Measurements from ENCODE around the gene C2orf76.

GRCh38 chr2:117817305-117817821 is 2.9 kb downstream of the DDX18 start:
- RRBS, result no CpG with 5 or more reads among the region's 2 CpGs

GRCh38 chr2:117949069-117949679 is 64.7 kb downstream of the CCDC93 start:
- RRBS, result no CpG with 5 or more reads among the region's 3 CpGs

- RRBS, result no CpG with 5 or more reads among the region's 6 CpGs
These were observed 1.8 kb upstream of the CCDC93 start for GRCh38 chr2:118015652-118016071.

DNA sequence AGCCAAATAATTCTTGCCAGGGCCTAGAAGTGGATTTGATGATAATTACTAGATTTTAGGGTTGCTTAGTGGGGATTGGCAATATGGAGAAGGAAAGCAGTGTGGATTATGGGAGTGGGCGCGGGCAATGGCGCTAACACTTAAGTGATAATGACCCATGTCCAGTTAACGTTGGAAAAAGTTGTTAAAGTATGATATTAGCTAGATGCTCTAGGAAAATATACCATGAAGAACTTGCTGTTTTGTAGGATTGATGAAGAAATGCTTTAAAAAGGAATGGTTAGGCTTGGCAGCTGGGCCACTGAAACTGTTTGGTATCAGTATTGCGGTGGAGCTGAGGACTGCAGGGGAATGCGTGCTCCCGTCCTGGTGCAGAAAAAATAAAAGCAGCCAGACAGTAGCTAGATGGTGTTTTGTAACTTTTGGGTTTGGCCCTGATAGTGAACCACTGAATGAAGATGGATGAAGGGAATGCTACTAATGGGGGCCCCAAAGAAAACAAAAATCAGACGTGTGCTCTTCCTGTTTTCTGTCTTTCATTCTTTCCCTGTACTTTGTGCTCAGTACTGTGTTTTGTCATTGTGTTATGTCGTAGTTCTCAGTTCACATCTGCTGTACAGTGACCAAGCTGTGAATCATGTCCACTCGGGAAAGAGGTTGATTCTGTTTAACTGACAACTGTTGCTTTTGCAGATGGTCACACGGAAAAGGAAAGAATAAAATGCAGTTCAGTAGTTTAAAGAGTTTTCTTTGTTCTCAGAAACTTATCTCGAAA is 999 bp downstream of the INSIG2 start:
- RRBS, result no CpG with 5 or more reads among the region's 12 CpGs

GRCh38 chr2:118223966-118224954 is 136.0 kb downstream of the INSIG2 start:
- RRBS, result 3% methylated on average over 29 of the region's 80 CpGs

- RRBS, result 4% methylated on average over 15 of the region's 33 CpGs
These were observed 73.1 kb downstream of the EN1 start for GRCh38 chr2:118774242-118774811.

DNA sequence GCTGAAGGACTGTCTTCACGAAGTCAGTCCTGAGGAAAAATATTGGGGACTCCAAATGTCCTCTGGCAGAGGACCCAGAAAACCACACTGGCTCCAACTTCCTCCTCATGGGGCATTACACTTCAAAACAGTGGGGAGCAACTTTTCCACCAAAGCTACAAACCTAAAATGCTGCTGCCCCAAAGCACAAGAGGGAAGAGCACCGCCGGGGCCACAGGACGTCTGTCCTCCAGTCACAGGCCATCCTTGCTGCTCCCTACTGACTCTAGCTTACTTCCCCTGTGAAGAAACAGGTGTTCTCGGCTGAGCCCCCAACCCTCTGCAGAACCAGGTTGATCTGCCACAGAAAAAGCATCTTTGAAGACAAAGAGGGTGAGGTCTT is 40.7 kb downstream of the STEAP3 start:
- RRBS, result no CpG with 5 or more reads among the region's 5 CpGs

- RRBS, result no CpG with 5 or more reads among the region's 12 CpGs
These were observed 41.3 kb downstream of the STEAP3 start for GRCh38 chr2:119264705-119265601.

DNA sequence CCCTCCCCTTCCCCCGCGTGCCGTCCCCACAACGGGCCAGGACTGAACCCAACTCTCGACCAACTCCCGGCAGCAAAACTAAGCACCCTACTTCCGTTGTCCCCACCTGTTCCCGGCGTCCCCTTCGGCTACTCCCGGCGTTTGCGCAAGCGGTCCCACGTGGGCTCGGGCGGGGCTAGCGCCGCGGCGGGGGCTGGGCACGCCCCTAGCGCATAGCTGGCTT is at the start of gene C2orf76:
TSS of gene C2orf76 (minus strand) at position 151 of the 223 bp plus-strand sequence.
- RRBS, result 0% methylated on average over 9 of the region's 23 CpGs

DNA sequence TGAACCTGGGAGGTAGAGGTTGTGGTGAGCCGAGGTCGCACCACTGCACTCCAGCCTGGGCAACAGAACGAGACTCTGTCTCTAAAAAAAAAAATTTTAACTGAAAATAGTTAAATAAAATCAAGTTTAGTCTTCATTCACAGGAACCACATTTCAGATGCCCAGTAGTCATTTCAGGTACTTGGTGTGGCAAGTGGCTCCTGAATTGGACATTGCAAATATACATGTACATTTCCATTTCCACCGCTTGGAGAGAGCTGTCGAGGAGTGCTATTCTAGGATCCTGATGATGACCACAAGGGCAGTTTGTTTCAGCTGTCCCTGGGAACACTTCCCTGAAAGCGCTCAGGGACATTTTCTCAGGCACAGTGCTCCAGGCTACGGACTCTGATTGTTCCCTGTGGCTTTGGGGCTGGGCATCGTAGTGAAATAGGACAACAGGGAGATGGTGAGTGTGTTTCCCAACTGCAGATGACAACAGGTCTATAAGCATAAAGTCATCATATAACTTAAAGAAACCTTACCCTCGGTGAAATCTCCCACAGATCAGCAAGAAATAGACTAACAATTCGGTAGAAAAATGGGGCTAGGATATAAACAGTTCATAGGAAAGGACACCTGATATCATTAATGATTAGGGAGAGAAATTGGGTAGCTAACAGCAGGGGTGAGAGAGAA is 3.1 kb downstream of the DBI start:
- RRBS, result no CpG with 5 or more reads among the region's 10 CpGs

GRCh38 chr2:119430640-119430963 is 1.1 kb upstream of the TMEM37 start:
- RRBS, result no CpG with 5 or more reads among the region's 7 CpGs

DNA sequence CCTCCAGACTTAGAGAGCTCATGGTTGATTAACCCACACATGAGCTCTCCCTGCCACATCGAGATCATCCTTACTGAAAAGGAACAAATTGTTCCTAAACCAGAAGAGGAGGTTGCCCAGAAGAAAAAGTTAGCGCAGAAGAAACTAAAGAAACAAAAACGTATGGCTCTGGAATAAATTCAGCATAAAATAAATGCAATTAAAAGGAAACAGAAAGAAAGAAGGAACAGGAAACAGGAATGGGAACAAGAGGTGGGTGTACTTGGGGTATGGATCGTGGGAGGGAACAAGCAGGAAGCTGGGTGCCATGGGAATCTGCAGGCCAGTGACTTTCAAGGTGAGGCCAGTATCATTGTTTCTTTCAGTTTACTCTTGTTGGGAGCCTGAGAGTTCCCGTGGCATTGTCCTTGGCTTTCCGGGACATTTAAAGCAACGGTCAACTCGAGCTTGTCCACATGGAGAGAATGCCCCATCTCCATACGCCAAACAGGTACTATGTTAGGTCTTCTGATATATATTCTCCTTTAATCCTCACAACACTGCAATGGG is 21.1 kb downstream of the TMEM177 start:
- RRBS, result no CpG with 5 or more reads among the region's 9 CpGs

- RRBS, result no CpG with 5 or more reads among the region's 6 CpGs
These were observed 111.5 kb upstream of the EPB41L5 start for GRCh38 chr2:119901329-119901905.

GRCh38 chr2:120067222-120067720 is 54.4 kb downstream of the EPB41L5 start:
- RRBS, result no CpG with 5 or more reads among the region's 3 CpGs

DNA sequence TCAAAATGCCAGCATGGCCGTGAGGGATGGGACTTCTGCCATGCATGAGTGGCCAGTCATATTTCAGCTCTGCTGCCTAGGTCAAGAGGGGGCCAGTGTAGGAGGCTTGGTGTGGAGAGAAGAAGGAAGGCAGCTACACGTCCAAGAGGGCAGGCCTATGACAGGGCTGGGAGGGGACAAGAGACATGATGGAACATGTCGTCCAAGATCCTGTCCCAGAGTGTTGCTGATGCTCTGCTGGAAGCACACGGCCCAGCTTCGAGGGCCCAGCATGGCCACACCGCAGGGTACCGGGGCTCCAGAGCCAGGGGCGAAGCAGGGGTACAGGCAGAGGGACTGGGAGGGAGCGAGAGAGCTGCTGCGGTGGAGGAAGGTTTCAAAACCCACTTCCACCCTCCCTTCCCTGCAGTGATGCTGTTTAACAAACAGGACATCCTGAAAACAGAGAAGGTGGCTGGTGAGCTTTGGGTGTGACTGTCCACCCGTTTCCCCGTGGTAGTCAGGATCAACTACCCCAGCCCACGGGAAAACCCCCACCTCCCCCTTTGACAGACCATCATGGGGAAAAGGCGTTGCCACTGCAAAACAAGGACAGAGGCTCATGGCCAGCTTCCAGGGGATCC is 13.1 kb downstream of the TMEM185B start:
- RRBS, result no CpG with 5 or more reads among the region's 14 CpGs

DNA sequence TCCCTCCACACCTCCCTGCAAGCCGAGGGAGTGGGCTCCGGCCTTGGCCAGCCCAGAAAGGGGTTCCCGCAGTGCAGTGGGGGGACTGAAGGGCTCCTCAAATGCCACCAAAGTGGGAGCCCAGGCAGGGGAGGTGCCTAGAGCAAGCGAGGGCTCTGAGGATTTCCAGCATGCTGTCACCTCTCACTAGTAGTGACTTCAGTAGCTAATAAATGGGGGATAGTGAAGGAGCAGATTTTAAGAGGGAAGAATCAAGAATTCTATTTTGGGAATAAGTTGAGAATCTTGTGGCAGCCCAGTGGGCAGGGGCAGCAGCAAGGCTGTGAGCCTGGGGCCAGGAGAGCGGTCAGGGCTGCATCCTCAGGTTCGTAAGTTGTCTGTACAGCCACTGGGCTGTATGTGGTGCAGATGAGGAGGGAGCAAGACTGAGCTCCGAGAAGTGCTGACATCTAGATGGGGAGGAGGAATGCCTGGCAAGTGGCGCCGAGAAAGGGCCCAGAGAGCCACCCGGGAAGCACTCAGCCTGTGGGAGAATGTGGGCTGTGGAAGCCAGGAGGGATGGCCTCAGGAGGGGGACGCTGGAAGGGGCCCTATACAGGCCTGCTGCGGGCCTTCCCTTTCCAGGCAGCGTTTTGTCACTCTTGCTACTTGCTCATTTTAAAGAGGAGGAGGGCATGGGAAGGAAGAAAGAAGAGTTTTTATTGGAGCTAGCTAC is 7.6 kb downstream of the RALB start:
- RRBS, result no CpG with 5 or more reads among the region's 13 CpGs

DNA sequence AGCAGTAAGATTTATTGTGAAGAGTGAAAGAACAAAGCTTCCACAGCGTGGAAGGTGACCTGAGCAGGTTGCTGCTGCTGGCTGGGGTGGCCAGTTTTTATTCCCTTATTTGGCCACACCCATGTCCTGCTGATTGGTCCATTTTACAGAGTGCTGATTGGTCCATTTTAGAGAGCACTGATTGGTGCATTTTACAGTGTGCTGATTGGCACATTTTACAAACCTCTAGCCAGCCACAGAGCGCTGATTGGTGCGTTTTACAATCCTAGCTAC is 16.6 kb downstream of the RALB start:
- RRBS, result no CpG with 5 or more reads among the region's 3 CpGs

DNA sequence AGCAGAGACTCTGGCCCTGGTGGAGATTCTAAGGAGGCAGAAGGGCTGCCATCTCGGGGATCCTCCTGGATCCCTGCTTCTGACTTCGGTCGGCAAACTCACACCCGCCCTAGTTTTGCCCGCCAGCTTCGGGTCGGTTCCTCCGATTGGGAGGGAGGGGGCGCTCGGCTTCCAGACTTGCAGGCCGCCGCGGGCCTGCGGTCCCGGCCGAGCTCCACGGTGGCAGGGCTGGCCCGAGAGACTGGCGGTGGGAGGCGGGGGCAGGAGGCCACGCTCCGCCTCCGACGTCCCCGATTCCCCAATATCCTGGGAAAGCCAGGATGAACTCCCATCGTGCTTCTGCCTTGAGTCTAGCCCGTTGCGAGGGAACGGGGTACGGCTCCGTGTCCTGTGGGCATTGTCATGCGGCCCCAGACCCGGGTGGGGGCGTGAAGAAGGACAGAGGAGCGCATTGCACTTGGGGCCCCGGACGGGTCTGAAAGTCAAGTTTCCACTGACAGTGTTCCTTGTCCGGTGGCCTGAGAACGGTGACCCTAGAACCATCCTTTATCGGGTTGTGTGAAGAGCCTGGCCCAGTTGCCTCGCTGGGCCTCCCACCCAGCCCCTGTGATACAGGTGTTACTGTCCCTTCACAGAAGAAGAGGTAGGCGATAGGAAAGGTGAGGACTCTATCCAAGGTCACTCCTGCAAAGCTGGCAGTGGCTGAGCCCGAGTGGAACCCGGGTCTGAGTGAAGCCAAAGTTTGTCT is 2.4 kb upstream of the INHBB start:
- RRBS, result 6% methylated on average over 5 of the region's 44 CpGs

DNA sequence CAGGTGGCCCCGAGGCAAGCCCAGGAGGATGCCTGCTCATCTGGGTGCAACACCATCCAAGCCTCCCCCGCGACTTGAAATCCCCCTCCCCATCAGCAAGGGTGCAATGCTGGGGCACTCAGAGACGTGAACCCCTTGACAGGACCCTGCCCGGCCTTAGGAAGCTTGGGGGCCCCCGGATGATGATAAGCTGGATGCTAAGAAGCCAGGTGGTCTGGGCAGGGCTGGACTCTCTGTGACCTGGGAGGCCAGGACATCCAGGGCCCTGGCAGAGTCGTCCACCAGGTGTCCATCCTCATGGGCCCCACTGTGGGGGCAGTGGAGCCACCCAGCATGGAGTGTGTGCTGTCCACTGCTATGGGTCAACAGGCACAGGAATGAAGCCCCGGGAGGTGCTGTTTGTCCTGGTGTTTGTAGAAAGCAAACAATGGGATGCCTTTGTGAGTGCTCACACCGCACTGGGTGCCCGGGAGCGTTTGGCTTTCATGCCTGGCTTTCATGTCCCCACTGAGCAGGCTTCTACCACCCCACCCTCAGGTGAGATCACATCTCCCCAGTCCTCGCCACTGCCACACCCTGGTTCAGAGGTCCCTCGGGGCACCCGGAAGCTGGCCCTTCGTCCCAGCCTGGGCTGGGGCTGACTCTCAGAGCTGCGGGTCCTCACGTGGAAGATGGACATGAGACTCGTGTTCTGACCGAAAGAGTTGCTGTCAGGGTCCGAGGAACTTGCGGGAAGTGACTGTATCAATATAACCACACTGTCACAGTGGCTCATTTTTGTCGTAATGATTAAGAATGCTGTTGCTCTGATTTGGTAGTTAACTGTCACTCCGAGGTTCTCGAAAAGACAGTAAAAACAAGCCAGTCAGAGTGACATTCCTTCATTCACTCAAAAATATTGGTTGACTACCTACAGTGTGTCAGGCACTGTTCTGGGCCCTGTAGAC is 53.2 kb downstream of the INHBB start:
- RRBS, result 46% methylated on average over 3 of the region's 24 CpGs

DNA sequence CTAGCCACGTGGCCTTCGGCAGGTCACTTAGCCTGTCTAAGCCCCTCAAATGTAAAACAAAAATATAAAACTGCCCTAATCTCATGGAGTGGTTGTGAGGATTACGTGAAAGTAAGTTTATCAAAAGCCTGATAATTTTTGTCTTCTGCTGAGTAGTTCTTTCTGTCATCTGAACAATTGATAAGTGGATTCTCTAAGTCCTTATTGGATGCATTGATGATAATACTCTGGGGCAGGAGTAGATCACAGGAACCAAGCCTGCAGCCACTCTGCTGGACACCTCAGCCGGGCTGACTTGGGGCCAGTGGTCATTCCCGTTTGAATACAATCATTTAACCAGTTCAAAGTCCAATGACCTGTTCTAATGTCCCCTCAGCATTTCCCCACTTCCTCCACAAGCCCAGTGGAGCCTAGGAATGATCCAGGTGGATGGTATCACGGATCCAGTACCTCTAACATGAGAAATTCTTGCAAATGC is 170.6 kb downstream of the INHBB start:
- RRBS, result no CpG with 5 or more reads among the region's 6 CpGs

All from choroid plexus epithelial cell (primary cell).